AG10803 (cell line): ENCODE results near the gene ETNK2.

DNA sequence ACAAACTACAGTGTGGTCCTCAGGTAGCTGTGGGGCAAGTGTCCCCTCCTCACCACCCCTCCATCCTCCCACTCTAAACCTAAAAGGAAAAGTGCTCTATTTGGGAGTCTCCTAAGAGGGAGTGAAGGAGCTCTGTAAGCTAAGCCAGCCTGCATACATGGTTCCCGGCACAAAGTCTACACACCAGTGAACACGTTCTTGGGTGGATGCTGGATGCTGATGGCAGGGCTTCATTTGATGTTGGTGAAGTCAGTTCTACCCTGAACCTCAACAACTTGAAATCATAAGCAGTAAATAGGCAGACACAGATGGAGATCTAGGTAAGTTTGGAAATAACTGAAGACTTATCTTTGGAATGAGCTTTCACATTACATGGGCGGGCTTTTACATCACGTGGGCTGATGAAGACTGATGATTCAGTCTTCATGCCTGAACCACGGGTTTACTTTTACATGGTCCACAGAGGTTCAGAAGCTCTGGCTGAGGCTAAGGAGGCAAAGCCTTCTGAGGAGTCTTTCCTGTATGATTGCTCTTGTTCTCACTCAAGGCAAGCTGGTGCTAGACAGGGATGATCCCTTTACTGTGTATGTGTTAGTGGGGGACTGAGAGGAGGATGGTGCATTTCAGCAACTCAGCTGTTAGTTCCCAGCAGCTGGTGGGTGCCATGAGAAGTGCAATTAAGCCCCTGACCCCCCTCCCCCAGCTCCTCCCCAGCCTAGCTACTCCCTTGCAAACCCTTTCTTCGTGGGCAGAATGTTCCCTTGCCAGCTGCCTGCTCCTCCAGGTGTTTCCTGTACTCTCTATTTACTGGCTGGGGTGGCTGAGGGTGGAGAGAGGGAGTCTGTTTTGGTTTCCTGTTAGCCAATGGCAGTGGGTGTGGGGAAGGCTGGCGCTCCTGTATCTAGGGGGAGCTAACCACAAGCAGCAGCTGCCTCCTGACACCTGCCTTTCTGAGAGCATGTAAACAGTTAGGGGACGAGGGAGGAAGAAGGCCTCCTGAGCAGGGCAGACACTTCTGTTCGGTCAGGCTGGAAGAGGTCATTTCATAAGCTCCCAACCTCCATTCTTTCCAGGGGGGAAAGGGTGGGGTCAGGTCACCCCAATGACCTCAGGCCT lies 15.3 kb downstream of the BTG2 start:
- RRBS, result no CpG with 5 or more reads among the region's 9 CpGs

DNA sequence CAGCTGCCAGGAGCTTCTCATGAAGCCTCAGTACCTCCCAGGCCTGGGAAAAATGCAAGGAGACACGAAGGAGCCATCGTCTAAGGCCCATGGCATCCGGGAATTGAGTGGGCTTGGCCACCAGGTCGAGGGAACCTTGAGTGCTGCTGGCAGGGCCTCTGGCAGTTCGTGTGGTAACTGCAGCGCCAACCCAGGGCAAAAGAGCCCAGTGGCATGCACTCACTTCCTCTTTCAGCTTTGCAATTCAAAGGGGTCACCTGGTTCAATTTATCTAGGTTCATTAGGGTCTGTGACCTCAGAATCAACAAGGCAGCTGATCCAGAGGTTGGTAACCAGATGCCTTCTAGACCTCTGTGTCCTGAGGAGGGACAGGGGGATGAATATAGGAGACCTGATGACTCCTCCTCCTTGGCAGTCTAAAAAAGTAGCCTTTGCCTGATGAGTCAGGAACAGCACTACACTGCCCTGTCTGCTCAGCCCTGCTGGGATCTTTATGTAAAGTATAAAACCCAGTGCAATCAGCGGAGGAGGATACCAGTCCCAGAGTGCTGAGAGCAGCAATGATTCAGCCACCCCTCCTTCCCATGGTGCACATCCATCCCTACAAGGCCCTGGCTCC lies 11.0 kb upstream of the FMOD start:
- RRBS, result no CpG with 5 or more reads among the region's 7 CpGs

GRCh38 chr1:203462873-203463474 lies 12.6 kb upstream of the PRELP start:
- RRBS, result no CpG with 5 or more reads among the region's 8 CpGs

GRCh38 chr1:203476009-203476852 lies 625 bp downstream of the PRELP start:
- RRBS, result no CpG with 5 or more reads among the region's 10 CpGs

DNA sequence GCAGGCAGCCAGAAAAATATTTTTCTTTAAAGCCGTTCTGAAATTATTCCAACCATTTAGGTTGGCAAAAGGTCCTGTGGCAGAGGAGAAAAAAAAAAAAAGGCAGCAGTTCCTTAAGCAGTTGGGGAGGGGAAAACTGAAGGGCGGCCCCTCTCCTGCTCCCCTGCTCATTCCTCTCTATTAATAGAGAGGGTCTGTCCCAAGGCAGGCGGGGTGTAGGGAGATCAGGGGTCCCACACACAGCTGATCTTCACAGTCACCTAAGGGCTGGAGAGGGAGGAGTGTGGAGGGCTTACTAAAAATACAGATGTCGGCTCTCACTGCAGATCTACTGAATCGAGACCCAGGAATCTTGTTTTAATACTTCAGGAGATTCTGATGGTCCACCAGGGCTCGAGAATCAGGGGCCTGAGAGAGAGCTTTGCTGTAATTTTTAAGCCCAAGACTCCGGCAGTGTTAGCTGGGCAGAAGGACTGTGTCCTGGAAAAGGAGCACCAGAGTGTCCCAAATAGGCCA lies 1.3 kb downstream of the PRELP start:
- RRBS, result no CpG with 5 or more reads among the region's 7 CpGs

- RRBS, result no CpG with 5 or more reads among the region's 6 CpGs
Measured at GRCh38 chr1:203537850-203538599, 44.1 kb downstream of the OPTC start.

DNA sequence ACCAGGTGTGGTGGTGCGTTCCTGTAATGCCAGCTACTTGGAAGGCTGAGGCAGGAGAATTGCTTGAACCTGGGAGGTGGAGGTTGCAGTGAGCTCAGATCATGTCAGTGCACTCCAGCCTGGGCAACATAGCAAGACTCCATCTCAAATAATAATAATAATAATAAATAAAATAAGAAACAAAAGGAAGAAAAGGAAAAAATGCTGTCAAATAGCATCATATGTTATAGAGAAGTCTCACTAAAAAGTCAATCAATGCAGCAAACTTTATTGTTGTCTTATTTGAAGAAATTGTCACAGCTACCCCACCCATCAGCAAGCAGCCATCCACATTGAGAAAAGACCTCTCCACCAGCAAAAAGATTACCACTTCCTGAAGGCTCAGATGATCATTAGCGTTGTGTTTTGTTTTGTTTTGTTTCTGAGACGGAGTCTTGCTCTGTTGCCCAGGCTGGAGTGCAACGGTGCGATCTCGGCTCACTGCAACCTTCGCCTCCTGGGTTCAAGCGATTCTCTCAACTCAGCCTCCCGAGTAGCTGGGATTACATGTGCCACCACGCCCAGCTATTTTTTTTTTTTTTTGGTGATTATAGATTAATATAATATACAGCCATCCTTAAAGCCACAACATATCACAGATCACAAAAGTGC lies 29.0 kb downstream of the ATP2B4 start:
- RRBS, result no CpG with 5 or more reads among the region's 10 CpGs

- RRBS, result no CpG with 5 or more reads among the region's 5 CpGs
Measured at GRCh38 chr1:203799067-203799606, 3.7 kb downstream of the ZBED6 start.

DNA sequence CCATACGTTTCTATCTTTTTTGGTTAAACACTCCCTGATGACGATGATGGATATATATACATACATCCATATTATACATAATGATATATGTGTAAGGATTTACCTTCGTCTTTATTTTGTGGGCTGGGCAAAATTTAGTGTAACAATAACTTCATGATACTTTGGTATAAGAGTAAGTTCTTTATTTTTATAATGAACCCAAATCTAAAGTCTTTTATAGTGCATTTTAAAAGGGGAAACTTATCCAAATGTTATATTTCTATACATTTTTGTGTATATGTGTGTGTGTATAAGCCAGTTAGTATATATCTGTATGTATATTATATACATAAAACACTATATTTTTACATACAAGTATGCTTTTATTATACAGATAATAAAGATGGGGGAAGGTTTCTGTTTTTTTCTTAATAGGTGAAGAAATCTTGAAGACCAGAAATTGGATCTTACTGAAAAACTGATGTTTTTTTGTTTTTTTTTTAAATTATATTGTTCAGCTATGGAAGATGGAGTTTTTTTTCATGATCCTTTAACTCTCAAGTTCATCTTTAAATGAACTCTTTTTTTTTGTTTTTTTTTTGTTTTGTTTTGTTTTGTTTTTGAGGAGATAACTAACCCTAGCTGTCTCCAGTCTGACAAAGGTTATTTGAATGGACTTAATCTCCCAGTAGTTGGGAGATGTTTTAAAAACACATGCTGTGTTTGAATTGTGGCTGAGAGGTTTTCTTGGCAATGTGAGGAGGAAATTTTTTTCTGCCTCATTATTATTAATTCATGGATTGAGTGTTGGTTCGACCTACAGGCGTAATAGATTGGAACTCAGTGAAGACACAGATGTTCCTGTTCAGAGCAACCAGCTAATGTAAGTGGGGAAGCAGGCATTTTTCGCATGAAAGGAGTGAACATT lies 7.0 kb downstream of the ZBED6 start:
- RRBS, result no CpG with 5 or more reads among the region's 6 CpGs

- RRBS, result no CpG with 5 or more reads among the region's 6 CpGs
Measured at GRCh38 chr1:203824249-203824809, 28.9 kb downstream of the ZBED6 start.

DNA sequence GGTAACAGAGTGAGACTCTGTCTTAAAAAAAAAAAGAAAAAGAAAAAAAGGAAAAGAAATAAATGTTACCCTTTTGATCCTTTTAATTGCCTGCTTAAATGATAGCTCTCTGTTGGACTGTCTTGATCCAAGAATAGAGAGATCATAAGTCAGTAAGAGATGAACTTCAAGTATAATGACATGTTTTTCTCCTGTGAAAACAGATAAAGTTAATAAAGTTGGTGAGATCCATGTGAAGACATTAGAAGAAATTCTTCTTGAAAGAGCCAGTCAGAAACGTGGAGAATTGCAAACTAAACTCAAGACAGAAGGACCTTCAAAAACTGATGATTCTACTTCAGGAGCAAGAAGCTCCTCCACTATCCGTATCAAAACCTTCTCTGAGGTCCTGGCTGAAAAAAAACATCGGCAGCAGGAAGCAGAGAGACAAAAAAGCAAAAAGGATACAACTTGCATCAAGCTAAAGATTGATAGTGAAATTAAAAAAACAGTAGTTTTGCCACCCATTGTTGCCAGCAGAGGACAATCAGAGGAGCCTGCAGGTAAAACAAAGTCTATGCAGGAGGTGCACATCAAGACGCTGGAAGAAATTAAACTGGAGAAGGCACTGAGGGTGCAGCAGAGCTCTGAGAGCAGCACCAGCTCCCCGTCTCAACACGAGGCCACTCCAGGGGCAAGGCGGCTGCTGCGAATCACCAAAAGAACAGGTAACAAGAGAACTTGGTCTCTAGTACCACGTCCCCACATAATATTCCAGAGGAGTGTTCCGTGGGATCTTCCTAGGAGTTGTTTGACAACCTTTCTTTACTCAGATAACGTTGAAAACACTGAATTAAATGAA lies 14.2 kb upstream of the SNRPE start:
- RRBS, result no CpG with 5 or more reads among the region's 11 CpGs

DNA sequence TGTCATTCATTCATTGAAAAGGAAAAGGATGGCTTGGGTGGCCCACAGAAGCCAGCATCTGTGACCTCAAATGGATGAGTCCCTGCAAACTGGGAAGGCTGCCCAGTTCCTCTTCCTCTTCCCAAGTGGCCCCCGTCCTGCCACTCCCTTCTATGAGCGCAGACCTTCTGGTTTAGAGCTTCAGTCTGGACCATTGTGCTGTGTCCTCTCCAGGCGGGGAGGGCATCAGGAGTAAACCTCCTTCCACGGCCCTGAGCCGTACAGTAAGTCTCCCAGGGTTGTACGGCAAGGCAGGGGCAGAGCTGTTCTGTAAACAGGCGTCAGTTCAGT lies 21.9 kb downstream of the SOX13 start:
- RRBS, result no CpG with 5 or more reads among the region's 7 CpGs

DNA sequence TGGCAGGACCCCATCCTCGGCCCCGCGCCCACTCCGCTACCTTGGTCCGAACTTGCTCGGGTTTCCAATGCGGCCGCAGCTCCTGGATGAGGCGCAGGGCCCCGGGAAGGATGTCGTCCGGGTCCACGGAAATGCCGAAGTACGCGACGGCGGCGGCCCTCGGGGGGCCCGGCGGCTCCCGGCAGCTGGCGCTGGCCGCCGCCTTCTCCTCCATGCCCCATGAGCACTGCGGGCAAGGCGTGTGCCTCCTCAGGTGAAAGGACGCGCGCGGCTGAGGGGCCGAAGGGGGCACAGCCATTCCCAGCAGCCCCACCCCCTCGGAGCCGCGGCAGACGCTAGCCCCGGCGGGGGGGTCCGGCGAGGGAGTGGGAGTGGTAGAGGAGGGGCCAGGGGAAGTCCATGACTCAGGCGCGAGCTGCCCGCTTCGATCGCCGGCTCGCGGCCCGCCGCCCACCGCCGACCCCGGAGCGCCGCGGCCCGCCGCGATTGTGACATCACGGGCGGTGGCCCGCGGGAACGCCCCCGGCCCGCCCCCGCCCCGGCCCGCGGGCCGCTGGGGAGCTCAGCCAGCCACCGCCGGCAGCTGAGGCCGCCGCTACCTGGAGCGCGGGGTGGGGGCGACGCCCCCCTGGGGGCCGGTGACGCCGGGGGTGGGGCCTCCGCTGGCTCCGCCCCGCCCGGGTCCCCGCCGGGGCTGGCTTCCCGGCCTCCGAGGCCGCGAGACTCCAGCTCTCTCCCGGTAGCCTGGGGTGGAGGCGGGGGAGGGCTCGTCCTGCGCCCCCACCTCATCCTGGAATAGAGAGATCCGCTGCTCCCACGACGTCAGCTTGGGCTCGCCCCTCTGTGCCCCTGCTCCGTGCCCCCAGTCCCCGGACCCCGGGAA lies at the start of gene ETNK2:
Gene ETNK2, minus strand, starts transcription at position 490 of the 883 bp plus-strand sequence.
- RRBS, result 3% methylated on average over 44 of the region's 104 CpGs

DNA sequence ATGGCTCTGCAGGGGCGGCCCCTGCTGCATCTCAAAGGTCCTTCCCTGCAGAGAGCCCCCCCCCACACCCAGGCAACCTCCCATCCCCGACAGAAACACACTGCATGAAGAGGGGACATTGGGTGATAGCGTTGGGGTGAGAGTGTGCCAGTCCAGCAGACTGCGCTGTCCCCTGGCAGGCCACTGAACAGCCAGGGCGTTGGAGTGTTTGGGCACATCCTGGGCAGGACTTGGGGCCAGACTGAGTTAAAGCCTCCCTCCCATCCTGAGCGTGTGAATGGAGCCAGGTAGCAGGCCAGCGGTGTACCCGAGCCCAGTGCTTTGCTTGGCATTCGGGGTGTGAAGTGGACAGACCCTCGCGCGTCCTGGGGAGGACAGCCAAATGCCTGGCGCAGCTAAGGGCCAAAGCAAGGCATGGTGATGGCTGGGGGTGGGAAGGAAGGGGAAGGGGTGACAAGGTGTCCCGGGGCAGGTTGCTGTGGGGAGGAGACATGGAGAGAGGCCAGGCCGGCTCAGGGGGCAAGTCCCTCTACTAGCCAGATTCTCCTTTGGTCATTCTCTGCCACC lies 677 bp upstream of the ETNK2 start:
- RRBS, result 0% methylated on average over 1 of the region's 15 CpGs

DNA sequence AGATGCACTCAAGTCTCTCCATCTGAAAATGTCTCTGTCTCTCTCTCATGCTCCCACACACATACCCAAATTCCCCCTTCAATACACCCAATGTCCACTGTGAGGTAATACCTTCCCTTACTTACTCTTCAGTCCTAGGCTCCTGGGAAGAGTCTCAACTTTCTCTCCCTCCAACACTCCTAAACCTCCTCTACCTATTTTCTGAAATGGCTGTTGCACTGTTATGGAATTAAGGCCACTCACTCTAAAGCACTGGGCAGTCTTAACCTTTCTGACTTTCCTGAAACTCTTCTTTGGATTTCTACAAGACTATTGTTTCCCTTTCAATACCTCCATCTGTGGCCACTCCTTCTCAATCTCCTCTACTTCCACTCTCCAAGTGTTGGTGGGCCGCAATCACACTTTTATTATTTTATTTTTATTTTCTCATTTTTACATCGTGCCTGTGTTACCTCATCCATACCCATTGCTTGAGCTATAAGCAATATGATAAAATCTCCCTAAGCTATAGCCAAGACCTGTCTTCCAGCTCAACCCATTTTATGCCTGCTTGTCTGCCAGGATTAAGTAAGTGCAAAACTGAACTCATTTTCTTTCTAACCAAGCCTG lies 56.2 kb upstream of the GOLT1A start:
- RRBS, result no CpG with 5 or more reads among the region's 2 CpGs

DNA sequence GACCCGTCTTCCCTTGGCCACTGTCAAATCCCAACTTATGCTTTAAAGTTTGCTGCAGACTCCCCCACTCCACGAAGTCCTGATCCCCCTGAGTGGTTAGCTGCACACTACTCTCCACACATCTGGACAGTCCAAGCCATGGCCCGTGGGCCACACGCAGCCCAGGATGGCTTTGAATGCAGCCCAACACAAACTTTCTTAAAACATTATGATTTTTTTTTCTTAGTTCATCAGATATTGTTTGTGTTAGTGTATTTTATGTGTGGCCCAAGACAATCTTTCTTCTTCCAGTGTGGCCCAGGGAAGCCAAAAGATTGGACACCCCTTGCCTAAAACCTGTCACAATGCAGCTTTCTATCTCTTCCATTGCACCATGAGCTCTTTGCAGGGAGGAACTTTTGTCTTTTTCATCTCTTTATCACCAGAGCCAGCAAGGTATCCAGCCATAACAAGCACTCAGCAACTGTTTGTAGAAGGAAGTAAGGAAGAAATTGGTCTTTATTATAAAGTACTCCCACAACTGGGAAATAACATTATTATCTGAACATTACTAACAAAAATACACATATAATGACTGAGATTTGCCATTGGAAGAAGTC lies 57.2 kb upstream of the GOLT1A start:
- RRBS, result no CpG with 5 or more reads among the region's 4 CpGs

DNA sequence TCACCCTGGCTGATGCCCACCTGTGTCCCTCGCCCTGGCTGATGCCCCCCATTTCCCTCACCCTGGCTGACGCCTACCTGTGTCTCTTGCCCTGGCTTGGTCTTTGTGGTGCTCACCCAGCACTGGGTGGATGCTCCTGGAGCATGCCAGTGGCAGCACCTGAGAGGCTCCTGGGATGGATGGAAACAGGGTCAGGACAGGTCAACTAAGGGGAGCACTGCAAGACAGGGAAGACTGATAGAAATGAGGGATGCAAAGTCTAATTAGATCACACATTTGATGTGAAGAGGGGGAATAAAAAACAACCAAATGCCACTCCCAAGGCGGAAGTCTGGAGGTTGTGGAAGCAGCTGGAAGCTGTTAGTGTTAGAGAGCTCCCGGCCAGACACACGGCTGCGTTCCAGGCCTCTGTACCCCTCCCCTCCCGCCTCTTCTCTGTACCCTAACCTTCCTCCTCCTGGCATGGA lies 67.2 kb downstream of the PLEKHA6 start:
- RRBS, result no CpG with 5 or more reads among the region's 7 CpGs

GRCh38 chr1:204307105-204308229 lies 52.3 kb downstream of the PLEKHA6 start:
- RRBS, result no CpG with 5 or more reads among the region's 17 CpGs

DNA sequence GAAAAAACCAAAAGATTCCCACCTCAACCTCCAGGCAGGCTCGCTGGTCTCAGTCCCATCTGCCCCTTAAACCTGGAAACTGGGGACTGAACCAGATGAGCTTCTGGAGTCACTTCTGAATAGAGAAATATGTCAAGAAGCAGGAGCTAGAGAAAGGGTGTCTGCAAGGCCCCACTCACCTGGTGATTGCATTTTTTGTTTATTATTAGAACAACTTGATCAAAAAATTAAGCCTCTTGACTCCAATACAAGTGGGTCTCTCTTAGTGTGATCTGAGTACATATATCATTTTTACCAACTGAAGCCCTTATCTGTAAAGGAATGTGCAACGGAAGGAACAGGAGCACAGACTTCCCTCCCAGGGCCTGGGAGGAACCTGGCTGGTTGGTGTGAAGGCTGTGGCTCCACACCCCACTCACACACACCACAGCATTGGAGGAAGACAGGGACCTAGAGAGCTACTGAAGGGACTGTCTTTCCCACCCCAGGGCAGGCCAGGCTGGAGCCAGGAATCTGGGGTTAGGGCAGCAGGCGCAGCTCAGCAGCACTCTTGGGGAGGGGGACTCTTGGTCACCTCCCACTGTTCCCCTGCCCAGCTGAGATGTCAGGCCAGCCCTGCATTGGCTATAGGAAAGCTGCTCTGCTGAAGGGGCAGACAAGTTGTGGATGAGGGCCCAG lies 1.4 kb upstream of the PLEKHA6 start:
- RRBS, result no CpG with 5 or more reads among the region's 3 CpGs

DNA sequence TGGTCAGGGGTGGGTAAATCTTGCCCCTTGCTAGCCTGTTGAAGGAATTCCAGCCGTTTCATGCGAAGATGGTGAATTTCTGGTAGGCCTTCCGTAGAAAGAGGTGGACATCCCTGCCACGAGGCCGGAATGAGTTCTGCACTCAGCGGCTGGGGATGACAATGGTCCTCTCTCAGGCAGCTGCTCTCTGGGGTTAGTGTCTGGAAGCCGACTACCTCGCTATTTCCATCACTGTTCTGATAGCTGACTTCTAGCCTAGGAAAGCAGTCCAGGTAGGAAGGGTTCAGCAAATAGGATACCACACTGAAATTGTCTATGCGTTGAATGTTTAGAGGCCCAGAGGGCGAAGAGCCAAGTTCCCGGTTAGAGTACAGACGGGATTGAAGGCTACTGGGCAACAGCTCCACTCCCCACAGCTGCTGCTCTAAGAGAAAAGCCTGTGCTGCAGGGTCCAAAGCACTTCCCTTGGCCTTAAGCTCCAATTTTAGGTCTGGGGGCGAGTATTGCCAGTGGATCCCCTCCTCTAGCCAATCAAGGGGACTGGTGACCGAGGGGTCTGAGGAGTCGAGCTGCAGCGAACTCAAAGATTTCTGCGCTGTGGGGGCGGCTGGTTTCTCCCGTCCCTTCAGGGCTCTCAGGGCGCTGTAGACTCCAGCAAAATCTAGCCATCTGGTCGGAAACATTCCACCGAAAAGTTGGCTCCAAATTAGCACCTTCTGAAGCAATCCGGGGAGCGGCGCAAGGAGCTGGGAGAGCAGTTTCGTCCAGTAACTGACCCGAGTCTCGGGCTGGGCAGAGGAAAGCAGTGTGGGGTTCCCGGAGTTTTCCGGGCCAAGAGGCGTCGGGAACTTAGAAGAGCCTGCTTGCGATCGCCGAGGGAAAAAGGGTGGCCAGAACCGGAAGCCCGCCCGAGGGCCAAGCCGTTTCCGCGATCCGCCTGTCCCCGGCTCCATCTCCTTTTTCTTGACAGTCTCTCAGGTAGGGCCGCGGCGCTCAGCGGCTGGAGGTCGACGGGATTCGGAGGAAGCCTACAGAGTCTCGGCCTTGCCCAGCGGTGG lies 829 bp downstream of the PPP1R15B start:
- RRBS, result 2% methylated on average over 20 of the region's 52 CpGs